Measurements from ENCODE around the genes MYL12B, DLGAP1 and EPB41L3.

DNA sequence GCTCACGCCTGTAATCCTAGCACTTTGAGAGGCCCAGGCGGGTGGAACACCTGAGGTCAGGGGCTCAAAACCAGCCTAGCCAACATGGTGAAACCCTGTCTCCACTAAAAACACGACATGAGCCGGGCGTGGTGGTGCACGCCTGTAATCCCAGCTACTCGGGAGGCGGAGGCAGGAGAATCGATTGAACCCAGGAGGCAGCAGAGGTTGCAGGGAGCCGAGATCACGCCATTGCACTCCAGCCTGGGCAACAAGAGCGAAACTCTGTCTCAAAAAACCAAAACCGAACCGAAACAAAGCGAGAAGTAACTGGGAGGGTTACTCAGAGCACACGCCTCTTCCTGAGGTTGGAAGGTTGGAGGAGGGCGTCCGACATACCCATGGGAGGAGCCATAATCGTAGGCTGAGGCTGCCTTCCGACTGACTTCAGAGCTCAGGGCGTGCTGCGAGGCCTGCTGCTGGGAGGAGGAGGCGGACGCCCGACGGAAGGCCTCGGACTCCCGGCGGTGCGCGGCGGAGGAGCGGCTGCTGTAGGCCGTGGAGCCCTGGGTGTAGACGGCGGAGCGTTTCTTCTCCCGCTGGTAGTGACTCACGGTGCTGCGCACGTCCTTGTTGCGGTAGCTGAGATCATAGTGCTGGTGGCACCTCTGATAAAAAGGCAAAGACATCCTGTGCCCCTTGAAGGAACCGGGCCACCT lies 5.1 kb downstream of the MYOM1 start:
- PRO-cap, 2 experiments: no peak in any of the 2 experiments

- PRO-cap, 2 experiments: no peak in any of the 2 experiments
Measured at GRCh38 chr18:3230296-3230979, 10.7 kb upstream of the MYOM1 start.

DNA sequence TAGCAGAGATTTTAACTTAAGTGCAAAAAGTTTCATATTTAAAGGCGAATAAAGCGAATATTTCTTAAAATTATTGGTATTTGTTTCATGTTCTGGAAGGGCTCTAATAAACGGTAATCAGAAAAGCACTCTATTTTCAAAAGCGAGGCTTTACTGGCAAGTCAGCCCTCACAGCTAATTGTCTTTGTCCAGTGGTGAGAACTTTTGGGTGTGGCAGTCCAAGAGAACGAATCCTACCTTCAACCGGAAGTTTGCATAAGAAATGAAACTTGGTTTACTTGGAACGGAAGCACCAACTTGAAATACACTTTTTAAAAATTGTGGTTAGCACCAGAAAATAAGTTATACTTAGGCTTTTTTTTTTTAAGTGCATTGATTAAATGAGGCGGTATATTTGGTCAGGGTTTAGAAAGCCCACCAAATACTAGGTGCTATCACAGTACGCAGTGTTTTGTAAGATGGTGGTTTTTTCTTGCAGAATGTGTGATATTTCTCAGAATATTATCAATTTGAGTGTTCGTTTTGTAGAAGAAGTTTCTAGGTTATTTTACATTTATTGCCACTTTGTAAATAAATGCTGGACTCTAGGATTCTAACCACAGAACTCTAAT lies 1.1 kb downstream of the MYL12A start:
- PRO-cap, 2 experiments: no peak in any of the 2 experiments

- PRO-cap, 2 experiments: peak in 2 of 2 experiments; most common plus-strand start chr18:3262217 (in 2); most common minus-strand start chr18:3262711 (in 1)
Measured at GRCh38 chr18:3261988-3262900, at the start of gene MYL12B. Gene MYL12B, plus strand, starts transcription at chr18:3262133.

DNA sequence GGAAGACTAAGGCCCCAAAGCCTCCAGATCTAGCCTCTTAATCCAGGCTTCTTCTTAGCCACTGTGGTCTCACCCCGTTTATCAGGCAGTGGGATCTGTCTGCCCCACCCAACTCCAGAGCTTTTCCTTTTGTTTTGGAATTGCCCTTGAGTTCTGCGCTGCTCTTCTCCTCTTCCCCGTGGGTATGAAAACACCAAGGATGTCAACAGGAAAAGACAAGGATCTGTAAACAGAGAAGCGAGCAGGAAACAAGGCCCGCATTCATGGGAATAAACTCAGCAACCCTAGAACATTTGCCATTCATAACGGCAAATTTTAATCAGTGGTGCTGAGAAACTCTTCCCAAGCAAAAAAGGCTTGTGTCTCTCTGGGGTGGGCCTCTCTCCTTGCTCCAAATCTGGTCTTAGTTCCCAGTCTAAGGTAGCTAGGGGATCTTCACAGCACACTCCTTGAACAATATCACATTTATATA lies 21.5 kb downstream of the MYL12B start:
- PRO-cap, 2 experiments: no peak in any of the 2 experiments

- PRO-cap, 2 experiments: no peak in any of the 2 experiments
Measured at GRCh38 chr18:3340917-3341173, 78.9 kb downstream of the MYL12B start.

GRCh38 chr18:3447323-3447431 lies 2.8 kb upstream of the TGIF1 start:
- PRO-cap, 2 experiments: no peak in any of the 2 experiments

GRCh38 chr18:3452213-3452969 lies 2.4 kb downstream of the TGIF1 start:
- PRO-cap, 2 experiments: peak in 2 of 2 experiments; most common plus-strand start chr18:3452383 (in 1); most common minus-strand start chr18:3452377 (in 2)

GRCh38 chr18:3454402-3455677 lies 4.9 kb downstream of the TGIF1 start:
- PRO-cap, 2 experiments: peak in 2 of 2 experiments; most common plus-strand start chr18:3454912 (in 1); most common minus-strand start chr18:3454822 (in 2)

DNA sequence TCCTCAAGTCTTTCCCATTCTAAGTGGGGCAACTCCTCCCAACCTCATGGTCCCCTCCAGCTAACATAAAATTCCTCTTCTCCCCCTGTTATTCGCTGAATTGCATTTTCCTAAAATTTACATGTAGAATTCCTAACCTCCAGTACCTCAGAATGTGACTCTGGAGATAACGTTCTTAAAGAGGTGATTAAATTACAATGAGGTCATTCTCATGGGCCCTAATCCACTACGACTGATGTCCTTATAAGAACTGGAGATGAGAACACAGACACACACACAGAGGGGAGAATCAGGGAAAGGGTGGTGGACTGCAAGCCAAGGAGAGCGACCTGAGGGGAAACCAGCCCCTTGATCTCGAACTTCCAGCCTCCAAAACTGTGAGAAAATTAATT lies 70.3 kb downstream of the TGIF1 start:
- PRO-cap, 2 experiments: no peak in any of the 2 experiments

DNA sequence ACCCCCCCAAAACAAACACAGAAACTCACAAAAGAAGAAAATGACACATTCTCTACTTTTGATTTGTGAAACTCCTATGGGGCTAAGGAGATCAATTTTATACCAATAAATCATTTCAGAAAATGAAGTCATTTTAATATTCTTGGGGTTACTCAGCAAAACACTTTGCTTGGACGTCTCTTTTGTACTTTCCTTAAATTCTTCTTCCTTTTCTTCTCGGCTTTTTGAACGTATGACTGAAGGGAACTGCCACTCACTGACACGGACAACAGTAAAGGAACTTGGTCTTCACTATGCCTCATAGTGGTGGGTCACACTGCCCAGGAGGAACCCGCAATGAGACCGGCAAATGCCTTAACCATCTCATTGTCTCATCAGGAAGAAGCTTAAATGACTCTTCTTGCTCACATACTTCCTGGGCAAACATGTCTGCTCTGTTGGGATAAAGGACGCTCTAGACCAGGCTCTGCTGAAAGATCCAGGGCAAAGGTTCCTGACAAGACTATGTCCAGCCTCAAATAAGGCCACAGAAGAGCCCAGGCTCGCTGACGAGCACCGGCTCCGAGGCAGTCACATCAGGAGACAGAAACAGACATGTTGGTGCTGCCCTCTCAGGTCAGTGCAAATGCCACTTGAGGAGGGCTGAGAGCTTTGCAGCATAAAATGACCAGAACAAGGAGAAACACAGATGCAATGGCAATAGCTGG lies 205.4 kb downstream of the TGIF1 start:
- PRO-cap, 2 experiments: no peak in any of the 2 experiments

DNA sequence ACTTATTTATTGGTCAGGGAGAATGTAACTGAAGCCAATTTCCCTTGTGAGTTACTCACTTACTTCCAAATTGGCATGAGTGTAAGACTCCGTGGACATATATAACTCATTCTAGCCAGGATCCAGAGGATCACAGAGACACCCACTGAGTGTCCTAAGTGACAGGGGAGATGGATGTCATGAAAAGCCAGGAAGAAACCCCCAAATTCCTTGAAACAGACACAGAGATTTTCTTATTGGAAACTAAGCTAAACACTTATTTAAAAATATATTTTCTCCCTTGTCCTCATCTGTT lies 345.0 kb downstream of the TGIF1 start:
- PRO-cap, 2 experiments: no peak in any of the 2 experiments

GRCh38 chr18:3992798-3993417 lies 462.2 kb downstream of the DLGAP1 start:
- PRO-cap, 2 experiments: no peak in any of the 2 experiments

GRCh38 chr18:4264205-4264936 lies 190.7 kb downstream of the DLGAP1 start:
- PRO-cap, 2 experiments: no peak in any of the 2 experiments

DNA sequence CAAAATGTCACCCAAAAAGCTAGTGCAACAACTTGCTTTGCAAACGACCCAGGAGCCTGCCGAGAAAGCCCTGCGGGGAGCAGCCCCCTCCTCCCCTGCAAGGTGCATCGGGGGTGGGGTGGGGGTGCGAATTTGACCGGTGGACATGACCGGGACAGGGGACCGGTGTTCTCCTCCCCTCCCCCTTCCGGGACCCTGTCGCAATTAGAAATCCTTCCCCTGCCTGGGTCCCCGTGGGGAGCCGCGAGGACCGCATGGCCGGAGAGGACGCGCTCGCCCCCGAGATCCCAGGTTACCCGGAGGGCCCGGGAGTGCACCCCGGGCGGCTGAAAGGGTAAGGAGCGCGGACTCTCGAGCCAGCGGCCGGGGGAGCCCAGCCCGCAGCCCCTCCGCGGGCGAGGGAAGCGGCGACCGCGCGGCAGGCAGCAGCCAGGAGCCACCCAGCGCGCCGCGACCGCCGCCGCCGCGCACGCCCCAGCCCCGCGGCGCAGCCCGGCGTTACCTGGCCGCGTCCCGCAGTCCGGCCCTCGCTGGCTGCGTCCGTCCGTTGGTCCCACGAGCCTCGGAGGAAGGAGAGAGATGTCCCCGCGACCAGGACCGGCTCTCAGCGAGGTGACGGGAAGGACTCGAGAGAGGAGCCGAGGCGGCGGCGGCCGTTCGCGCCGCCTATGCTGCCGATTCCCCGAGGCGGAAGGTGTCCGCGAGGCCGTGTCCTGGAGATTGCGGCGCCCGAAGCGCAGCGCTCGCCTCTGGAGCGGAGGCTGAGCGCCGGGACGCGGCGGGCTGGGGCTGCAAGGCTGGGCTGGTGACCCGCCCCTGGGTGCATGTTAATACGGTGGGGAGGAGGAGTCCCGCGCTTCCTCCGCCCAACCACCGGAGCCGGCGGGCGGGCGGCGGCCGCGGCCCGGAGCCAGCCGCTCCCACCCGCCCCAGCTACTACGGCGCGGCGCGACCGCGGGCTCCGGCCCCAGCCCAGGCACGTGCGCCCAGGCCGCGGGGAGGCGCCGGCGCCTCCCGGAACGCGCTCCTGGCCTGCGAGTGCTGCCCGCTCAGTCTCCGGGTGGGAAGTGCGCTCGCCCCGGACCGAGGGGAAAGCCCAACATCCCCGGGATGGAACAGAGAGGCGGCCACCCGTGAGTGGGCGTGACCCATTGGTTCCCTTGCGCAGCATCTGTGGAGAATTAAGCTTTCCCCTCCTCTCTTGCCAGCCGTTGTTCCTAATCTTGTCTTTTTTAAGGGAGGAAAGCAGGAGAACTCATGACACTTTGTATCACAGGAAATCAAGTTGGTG lies at the start of gene DLGAP1:
TSS of gene DLGAP1 (minus strand) at position 804 of the 1,291 bp plus-strand sequence.
- PRO-cap, 2 experiments: no peak in any of the 2 experiments

DNA sequence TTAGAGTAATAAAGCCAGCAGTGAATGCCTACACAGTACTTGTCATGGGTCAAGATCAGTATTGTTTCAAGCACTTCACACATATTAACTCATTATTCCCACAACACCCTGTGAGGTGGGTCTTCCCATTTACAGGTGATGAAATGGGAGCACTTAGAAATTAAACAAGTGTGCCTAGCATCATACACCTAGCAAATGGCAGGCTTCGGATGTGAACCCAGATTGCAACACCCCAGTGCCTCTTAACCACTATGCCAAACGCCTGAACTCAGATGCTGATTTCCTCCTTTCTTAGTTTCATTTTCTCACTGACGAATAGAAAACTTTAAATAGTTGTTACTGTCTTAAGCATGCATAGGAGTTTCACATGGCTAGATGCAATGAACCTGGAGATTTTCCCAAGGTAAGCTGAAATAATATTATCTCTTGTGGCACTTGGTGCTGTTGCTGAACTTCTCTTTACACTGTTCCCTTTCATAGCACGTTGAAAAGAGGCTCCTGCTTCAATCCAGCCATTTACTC lies 14.6 kb upstream of the ZBTB14 start:
- PRO-cap, 2 experiments: peak in 2 of 2 experiments; most common plus-strand start position 308 of the sequence (in 1); most common minus-strand start position 196 of the sequence (in 2)

DNA sequence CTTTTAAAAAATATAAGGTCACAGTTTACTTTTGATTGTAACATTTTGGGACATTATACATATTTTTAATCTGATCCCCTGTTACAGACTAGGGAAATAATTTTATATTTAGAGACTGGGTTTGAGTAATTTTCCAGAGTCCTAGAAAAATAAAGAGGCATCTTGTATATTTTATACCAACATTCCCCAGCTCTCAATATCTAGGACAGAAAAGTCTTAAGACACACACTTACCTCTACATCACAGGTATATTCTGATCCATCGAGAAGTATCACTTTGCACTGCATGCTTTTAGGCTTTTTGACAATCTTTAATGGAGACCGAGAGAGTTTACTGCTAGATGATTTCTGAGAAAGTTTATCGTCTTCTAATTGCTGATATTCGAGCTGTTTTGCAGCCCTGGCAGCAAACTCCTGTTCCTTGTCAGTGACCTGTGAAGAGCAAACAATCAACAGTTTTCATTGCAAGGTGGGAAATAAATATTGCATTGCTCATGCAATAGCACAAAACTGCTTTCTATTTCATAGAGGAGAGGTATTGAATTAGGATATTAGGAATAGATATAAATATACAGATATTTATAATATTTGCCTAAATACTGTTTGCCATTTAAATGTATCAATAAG lies 65.7 kb downstream of the EPB41L3 start:
- PRO-cap, 2 experiments: no peak in any of the 2 experiments

- PRO-cap, 2 experiments: no peak in any of the 2 experiments
Measured at GRCh38 chr18:5513966-5514457, 29.8 kb downstream of the EPB41L3 start.

DNA sequence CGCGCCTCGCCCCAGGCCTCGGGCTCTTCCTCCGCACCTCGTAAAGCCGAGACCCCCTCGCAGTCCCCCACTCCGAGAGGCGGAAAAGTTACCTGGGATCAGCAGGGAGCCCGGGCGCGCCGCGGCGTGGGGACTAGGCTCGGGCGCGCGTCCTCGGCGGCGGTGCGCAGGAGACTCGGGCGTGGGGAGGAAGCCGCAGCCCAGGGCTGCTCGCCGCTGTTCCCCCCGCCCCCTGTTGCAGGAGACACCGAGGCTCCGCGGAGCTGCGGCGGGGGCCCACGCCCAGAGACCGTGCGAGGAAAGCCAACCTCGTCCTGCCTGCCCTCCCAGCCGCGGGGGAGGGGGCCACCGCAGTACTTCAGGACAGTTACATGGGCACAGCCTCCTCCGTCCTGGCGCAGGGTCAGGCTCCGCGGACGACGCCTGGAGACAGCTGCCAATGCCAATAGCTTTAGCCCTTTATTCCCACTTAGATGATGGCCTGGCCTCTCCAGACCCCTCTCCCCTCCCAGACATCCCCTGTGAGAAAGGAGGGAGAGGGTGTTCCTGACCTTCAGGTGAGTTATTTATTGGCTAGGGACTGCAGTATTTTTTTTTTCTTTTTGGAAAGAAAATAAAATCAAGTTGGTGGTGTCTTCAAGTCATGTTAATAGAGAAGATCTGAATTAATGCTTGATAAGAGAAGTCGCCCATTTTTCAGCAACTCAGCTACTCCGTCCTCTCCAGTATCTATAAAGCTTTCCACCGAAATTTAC lies at the start of gene EPB41L3:
TSS of gene EPB41L3 (minus strand) at position 177 of the 755 bp plus-strand sequence.
- PRO-cap, 2 experiments: no peak in any of the 2 experiments

DNA sequence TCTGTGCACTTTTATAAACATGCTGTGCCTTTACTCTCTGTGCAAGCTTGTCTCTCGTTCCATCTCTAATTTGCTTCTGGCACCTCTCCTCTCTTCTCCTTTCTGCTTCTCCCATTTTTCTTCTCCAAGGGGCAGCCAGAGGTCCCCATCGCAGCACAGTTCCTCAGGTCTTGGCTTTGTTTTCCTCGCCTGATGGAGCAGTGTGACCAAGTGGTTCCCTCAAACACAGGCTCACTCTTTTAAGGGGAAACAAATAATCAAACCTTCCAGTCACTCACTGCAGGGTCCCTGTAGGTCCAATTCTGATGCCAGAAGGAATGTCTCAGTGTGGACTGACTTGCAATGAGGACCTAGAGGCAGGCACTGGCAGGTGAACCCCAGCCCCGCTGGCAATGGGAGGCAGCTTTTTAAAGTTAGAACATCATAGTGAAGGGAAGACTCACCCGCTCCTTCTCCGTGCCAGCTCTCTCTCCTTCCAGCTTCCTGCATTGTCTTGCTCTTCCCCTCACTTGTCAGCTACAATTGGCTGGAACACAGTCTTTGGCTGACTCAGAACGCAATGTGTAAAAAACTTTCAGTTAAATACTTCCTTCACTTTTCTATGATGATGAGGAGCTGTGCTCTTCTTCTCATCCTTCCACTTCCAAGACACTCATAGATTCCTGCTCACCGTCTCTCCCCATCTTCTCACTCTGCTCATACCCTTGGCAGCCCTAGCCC lies 117.7 kb upstream of the TMEM200C start:
- PRO-cap, 2 experiments: no peak in any of the 2 experiments